BE2C (cell line): Measurements from ENCODE around the gene RAC3.

- RRBS = 16% methylated on average over 4 of the region's 16 CpGs
Observed at GRCh38 chr17:82006421-82006972, 16.2 kb downstream of the CENPX start.

DNA sequence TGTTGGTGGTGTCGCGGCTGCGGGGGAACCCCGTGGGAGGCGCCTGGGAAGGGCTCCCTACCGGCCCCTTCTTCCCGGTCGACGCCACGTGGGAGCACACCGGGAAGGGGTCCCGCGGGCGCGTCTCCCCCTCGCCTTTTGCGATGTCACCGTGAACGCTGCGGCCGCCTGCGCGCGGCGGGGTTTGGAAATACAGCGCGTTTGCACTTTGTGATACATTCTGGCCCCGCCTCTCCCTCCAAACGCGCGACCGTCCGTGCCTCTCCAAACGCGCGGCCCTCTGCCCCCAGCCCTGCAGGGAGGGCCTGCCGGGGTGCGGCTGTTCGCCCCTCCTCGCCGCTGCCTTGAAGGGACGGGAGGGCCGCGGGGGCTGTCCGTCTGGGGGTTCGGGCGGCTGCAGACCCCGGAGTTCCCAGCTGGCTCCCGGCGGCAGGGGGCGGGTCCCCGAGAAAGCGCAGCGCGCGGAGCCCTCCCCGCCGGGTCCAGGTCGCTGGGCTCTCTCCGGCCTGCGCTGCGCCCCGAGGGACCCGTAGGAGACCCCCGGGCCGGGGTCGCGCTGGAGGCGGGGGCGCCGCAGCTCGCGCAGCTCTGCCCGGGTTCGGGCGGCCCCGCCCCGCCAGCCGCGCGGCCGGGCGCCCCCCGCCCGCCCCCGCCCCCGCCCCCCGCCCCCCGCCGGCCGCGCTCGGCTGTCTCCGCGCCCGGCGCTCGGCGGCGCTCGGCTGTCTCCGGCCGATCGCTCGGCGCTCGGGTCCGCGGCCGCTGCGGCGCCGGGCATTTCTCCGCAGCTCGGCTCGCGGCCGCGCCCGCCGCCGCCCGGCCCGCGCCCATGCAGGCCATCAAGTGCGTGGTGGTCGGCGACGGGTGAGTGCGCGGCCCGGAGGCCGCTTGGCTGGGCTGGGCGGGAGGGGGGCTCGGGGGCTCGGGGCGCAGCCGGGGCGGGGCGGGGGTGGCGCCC, at the start of gene RAC3:
Gene RAC3 (plus strand): TSS at position 743 of the 955 bp plus-strand sequence.
- RRBS = 1% methylated on average over 88 of the region's 141 CpGs

- RRBS = 6% methylated on average over 5 of the region's 43 CpGs
Observed at GRCh38 chr17:82036074-82037161, 1.1 kb downstream of the DCXR start.

DNA sequence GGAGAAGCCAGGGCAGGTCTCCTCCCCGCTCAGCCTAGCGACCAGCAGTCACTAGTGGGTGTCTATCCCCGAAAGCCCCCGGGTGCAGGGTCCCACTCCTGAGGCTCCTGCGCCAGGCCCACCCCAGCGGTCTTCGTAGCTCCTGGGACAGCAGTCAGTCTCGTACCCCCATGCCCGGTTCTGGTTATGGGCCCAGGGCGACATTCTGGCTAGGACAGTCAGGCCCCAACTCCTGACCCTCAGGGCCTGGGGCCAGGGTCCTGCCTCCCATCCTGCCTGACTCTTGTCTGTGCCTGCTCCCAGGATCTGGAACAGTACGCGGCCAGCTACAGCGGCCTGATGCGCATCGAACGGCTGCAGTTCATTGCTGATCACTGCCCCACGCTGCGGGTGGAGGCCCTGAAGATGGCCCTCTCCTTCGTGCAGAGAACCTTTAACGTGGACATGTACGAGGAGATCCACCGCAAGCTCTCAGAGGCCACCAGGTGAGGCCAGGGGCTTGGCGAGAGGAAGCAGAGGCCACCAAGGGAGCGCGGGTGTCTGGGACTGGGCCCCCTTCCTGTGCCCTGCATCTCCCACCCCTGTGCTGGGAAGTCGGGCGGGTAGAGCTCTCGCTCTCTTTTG, 2.0 kb downstream of the GPS1 start:
- RRBS = 80% methylated on average over 4 of the region's 28 CpGs

DNA sequence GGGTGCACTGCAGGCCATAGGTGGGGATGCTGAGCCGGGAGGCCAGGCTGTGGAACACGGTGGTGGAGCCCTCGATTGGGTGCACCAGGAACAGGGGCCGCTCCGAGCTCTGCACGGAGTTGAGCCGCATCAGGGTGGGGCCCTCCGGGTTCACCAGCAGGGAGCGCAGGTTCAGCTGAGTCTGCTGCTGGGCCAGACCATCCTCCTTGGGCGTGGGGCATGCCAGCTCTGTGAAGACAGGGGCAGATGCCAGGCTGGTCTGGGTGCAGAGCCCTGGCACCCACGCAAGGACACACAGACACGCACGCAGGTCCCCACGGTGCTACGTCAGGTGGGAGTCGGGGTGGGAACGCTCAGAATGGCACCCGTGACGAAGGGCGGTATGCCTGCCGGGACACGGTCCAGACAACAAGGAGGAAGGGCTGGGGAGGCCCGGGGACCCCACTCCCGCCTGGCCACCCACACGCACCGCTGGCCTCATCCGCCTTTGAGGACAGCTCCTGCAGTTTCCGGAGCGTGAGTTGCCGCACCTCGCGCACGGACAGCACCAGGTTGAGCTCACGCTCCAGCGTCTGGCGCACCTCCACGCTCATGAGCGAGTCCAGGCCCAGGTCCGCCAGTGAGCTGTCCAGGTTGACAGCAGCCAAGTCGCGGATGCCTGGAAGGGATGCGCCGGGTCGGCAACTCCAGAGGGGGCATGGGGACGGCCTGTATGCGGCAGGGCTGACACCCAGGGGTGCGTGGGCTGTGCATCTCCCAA, 15.3 kb upstream of the DUS1L start:
- RRBS = 91% methylated on average over 12 of the region's 47 CpGs

GRCh38 chr17:82159956-82160294, 52.7 kb downstream of the CCDC57 start:
- RRBS = no CpG with 5 or more reads among the region's 6 CpGs

DNA sequence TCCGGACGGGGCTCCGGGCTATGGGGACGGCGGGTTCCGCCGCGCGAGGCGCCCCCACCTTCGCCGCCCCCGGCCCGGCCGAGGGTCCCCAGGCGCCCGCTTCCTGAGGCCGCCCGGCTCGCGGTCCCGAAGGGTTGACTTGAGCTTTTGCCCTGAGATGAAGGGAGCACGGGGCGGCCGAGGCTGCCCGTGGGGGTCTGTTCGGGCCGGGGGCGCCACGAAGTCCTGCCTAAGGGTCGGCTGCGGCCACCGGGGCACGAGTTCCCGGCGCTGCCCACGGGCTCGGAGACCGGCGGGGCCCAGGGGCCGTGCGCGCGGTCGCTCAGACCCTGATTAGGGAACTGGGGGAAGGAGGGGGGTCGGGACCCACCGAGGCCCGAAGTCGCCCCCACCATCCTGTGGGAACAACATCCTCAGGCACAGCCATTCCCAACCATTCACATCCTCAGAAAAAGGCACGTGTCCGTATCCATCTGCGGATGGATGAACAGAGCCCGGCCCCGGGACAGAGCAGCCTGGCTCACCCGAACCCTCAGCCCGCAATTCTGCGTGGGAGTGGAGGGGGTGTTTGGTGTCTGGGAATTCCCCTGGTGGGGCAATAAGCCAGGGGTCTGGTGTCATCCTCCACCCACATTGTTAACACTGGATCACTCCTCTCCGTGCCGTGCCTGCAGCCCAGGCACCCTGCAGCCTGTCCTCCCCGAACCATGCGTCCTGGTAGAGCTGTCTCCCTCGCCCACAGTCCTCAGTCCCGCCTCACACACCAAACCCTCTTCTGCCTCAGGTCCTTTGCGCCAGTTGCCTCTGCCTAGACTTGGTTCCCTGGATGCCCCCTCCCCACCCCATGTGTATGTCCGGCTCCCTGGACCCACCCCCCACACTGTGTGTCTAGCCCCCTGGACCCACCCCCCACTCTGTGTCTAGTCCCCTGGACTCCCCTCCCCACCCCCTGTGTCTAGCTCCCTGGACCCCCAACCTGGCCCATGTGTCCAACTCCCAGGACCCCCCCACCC, 706 bp upstream of the CCDC57 start:
- RRBS = 1% methylated on average over 30 of the region's 65 CpGs

- RRBS = no CpG with 5 or more reads among the region's 10 CpGs
Observed at GRCh38 chr17:82239366-82239660, 10.5 kb downstream of the SLC16A3 start.

DNA sequence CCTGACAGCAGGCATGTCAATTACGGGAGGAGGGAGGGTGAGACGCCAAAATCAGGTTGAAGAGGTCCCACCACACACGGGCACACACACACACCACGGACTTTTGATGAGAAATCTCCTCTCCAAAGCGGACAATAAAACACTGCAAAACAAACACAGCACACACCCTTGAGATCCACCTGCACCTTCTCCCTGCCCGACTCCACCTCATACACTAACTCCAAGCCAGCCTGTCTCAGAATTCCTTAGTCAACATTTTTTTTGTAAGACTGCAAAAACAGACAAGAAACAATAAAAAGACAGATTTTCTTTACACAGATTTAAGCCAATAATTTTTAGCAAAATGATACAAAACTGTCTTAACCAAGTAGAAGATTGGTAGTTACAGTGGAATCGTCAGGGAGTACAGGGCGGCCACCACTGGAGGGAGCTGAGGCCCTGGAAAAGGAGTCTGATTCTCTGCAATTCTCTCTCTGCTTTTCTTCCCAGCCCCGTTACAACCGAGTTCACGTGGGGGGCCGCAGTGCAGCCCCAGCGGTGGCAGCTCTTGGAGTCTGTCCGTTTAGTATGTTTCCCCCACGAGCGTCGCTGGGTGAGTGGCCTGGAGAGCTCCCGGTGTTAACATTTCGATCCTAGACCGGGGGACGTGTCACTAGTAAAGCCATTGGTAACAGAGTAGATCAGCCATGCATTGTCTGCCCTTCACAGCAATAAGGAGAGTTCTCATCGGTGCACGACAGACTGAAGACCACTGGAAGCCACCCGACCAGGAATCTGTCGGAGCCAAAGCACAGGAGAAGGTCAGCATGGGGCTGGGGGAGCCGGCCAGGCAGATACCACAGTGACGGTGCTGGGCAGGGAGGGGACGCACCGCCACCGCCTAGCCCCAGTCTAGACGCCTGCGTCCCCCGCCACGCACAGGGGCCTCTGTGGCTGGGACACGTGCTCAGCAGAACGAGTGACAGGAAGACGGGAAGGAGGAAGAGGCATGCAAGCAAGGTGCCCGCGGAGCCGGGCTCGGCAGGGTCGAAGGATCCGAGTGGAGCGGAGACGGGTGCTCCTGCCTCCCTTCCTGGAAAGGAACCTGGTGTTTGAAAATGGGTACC, 15.6 kb downstream of the SLC16A3 start:
- RRBS = no CpG with 5 or more reads among the region's 45 CpGs

- RRBS = 47% methylated on average over 4 of the region's 20 CpGs
Observed at GRCh38 chr17:82247494-82248140, 18.8 kb downstream of the SLC16A3 start.

GRCh38 chr17:82257237-82258315, 15.9 kb downstream of the CSNK1D start:
- RRBS = 83% methylated on average over 2 of the region's 22 CpGs

DNA sequence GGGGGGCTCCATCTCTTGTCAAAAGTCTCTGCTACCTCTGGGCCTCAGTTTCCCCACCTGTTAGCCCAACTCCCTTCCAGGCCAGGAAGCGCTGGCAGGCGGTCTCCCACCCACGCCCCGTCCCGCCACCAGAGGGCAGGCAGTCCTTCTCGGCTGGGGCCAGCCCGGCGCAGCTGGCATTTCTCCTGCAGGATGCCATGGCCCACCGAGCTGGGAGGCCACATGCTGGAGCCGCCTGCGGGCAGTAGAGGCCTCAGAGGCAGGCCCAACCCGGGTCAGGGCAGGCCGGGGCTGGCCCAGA, 16.6 kb downstream of the CD7 start:
- RRBS = 8% methylated on average over 5 of the region's 13 CpGs

DNA sequence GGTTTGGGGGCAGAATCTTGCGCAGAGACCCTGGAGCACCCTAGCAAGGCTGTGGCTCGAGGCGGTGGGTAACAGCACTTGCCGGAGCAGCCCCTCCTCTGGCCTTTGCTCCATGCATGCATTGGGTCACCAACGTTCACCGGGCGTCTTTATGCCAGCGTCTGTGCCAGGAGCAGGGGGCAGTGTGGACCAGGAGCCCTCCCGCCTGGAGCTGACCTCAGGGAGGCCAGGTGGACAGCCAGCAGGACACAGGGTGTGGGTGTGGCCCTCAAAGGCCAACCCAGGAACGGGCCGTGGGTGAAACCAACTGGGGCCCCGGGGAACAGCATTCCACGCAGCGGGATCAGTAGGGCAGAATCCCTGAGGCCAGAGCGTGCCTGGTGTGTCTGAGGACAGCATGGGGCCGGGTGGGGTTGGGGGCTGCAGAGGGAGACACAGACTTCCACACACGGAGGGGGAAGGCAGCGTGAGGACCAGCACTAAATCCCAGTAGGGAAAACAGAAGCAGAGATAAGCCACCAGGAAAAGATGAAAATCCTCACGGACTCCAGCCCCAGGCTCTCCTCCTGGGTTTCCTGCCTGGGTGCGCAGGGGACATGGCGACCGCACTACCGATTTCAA, 2.8 kb upstream of the CD7 start:
- RRBS = 49% methylated on average over 8 of the region's 23 CpGs

- RRBS = 31% methylated on average over 30 of the region's 74 CpGs
Observed at GRCh38 chr17:82320774-82322003, 3.8 kb upstream of the CD7 start.

GRCh38 chr17:82368013-82368295, 3.6 kb upstream of the UTS2R start:
- RRBS = no CpG with 5 or more reads among the region's 4 CpGs

- RRBS = 40% methylated on average over 9 of the region's 24 CpGs
Observed at GRCh38 chr17:82384535-82385138, 13.1 kb downstream of the UTS2R start.

- RRBS = no CpG with 5 or more reads among the region's 20 CpGs
Observed at GRCh38 chr17:82461460-82462625, 3.3 kb downstream of the NARF start.

DNA sequence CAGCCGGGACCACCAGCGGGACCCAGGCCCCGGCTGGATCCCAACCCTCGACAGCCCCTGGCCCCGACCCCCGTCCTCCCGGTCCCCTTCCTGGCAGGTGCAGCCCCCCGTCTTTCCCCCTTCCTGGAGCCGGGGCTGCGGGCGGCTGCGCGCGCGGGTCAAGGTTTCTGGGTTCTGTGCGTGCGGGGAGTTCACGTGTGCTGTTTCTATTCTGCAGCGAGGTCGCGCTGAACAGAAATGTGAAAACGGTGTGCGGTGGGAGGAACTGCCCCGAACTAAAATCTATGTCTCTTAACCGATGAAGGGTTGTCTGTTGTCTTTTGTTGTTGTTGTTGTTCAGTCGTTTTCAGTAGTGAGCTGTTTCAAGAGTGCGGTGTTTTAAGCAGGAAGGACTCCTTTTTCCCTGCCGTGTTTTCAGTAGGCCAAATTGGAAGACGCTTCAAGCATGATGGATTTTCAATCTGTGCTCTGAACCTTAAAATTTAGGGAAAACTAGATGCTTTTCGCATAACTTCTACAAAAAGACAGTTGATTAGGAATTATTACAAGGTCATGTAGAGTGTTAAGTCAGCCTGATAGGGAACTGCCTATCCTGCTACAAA, 992 bp downstream of the FOXK2 start:
- RRBS = 2% methylated on average over 8 of the region's 30 CpGs

DNA sequence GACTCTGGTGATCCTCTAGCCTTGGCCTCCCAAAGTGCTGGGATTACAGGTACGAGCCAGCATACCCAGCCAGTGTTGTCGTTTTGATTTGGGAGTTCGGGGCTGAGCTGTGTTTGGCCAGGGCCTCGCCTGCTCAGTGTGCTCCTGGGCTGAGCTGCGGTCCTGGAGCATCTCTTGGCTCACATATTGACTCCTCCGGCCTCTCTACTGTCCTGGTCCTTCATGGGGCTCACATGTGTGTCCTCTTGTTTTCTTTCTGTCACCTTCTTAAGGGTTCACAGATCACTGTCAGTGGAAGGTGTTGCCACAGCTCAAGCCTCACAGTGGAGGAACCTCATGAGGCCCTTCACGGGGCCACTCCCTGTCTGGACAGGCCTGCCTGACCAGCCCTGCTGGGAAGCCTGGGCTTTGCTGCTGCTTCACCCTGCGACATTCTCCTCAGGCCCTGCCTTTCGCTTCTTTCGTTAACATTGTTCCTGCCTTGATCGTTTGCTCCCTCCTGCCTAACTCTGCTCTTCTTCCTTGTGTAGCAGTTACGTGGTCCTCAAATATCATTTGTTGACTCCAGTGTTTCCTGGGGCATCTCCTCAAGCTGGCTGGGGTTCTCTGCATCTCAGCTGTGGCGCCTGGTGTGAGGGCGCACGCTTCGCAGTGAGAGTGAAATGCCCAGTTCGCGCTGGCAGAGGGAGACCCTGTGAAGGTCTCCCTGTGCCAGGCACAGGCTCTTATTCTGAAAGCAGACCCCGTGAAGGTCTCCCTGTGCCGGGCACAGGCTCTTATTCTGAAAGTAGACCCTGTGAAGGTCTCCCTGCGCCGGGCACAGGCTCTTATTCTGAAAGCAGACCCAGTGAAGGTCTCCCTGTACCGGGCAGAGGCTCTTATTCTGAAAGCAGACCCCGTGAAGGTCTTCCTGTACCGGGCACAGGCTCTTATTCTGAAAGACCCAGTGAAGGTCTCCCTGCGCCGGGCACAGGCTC, 55.8 kb downstream of the WDR45B start:
- RRBS = no CpG with 5 or more reads among the region's 27 CpGs

DNA sequence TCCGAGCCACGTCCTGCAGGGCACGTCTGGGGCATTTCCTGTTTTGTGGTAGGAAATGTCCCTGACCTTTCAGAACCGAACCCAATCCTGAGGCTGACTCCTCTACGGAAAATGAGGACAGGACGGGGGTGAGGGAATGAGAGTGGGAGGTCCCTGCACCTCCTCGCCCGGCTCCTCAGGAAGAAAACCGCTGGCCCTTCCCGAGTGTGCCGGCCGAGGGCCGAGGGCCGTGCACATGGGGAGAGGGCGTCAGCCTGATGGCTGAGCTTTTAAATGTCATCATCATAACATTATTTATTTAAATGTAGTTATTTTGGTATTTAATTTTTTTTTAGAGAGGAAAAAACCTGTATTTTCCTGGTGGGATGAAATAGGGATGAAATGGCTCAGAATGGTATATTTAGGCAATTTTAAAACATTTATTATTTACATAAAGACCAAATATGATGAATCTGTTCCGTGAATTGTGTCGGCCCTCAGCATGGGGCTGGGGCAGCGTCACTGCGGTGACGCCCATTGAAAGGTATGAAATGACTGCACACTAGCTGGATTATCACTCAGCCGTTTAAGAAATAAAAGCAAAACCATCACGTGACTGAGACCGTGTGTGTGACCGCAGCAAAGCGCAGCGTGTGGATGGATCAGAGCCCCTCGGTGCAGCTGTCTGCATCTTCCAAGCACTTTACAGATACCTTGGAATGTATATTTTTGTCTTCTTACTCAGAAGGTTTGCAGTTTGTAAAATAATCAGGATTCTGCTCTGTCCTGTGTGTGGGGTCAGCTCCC, 45.5 kb downstream of the WDR45B start:
- RRBS = no CpG with 5 or more reads among the region's 27 CpGs